SJSA1 (cell line): ENCODE measurements around the gene PRCC.

DNA sequence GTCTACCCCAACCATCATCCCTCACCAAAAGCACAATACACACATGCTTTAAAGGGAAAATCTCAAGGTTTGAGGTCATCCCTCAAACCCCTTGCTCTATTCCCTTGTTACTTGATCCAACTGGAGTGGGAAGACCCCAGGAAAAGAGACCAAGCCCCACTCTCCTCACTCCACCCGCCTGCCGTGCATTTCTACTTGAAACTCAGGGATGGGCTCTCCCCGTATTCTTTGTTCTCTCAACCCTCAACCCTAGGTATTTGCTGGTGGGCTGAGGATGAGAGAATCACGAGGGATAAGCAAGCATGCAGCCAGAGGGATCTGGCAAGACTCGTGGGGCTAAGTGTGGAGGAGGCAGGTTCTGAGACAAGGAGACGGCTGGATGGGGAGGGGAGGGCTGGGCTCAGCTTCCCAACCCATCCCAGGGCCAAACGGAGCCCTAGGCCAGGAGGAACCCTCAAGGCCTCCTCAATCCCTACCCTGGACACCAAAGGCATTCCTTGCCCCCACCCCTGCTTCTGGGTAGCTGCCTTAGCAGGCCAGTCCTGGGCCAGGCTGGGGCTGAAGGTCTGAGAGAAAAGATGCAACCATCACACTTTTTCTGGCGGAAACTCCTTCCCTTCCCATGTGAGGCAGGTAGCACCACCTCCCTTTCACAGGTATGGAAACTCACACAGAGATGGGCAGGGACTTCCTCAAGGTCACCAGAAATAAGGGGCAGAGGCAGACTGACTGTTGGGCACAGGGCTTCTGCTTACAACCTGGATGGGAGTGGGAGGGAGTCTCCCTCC is 6.3 kb downstream of the MEF2D start:
- RAMPAGE, long total RNA = no peak

GRCh38 chr1:156497524-156498671 is 2.7 kb downstream of the MEF2D start:
- RAMPAGE, long total RNA = no peak

DNA sequence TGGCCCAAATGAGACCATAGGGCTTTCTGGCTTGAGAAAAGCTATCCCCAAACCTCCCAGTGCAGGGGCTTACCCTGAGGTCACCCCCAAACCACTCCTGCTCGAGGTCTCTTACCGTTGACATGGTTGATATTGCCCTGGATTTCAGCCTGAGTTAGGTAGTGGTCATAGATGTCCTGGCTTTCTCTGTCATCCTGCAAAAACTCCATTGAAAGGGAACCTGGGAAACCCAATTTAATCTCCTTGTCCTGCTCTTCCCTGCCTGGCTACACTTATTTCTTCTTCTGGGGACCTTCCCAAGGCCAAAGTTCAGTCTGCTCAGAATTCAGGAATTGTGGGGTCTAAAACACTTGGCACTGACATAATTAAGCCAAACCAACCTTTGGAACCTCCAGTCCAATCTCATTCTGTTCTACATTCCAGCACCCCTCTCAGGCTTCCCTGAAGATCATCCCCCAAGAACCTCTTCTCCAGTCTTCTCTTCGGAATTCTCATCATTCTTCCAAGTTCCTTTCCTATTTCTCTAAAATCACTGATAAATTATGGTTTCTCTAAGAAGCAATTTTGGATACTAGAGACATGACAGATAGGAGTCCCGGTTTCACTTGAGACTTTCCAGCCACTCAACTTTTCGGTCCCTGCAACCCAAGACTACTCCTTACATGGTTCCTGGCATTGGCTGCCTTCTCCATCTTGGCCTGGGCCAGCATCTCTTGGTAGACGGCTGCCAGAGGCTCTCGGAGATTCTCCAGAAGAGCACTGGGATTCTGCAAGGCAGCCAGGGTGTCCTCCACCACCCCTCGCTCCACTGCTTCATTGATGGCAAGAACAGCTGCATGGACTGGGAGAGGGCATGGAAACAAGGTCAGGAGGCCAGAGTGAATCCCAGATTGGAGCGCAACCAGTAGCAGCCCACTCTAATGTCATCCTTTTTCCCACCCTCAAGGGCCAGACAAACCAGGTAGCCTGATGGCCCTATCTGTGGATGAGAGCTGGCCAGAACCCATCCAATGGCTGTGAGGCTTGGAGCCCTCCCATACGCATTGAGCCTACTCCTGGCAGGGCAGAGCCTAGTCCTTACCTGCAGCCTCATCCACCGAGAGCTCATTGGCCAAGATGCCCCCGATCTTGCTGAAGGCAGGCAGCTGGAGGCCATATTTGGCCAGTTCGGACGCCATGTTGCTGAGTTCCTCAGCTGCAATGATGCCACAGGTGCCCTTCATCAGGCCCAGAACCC is 9.5 kb downstream of the IQGAP3 start:
- RAMPAGE, long total RNA = no peak

DNA sequence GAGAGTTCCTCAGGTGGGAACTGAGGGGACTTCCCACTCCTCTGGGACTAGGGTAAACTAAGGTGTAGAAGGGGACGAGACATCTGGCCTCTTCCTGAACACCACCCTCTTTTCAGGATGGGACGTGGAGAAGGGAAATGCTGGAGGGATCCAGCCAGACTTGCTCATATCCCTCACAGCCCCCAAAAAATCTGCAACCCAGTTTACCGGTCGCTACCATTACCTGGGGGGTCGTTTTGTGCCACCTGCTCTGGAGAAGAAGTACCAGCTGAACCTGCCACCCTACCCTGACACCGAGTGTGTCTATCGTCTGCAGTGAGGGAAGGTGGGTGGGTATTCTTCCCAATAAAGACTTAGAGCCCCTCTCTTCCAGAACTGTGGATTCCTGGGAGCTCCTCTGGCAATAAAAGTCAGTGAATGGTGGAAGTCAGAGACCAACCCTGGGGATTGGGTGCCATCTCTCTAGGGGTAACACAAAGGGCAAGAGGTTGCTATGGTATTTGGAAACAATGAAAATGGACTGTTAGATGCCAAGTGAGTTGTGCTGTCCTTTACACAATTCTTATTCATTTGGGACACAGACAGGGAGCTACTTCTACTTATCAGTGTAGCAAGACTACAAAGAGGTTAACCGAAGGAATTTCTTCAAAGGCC is 2.3 kb downstream of the NAXE start:
- RAMPAGE, long total RNA = no peak

DNA sequence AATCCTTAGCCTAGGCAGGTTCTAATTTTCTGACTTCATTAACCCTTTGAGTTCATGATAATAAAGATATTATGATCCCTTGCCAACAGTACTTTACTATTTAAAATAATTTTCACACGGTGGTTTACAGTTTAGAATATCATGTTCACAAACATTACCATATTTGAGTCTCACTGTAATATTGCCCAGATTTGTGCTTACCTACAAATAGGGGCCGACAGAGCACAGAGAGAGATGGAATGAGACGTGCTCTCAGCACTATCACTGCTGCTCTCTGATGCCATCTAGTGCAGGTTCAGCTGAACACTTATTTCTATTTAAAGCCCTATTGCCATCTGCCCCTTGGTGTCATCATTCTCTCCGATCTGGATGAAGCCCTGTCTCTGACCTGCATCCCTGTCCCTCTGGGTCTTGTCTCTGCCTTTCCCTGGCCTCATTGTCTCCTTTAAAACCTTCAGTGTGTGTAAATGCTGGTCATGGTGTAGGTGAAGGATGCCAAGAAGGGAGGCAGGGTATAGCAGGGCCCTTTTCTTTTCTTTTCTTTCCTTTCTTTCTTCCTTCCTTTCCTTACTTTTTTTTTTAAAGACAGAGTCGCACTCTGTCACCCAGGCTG is 11.1 kb upstream of the HAPLN2 start:
- RAMPAGE, long total RNA = no peak

- RAMPAGE, long total RNA = no peak
Observed at GRCh38 chr1:156706315-156707410, 1.3 kb upstream of the CRABP2 start.

DNA sequence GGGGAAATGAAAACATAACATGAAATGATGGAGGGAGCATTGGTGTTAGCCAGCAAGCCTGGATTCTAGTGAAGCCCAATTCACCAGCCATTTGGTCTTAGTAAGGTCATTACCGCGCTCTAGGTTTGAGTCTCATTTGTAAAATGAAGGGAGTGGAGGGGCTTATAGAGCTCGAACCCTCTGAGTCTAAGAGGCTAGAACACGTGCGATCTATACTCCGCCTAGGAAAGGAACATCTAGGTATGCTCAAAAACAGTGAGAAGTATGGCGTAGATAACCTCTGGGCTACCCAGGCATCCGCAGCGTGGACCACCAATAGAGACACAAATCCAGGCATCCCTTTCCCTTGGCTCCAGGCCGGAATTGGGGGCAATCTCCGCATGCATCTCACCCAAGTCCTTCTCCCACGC is 378 bp upstream of the METTL25B start:
- RAMPAGE, long total RNA = no peak

GRCh38 chr1:156732101-156732569 is 3.6 kb upstream of the ISG20L2 start:
- RAMPAGE, long total RNA = no peak

DNA sequence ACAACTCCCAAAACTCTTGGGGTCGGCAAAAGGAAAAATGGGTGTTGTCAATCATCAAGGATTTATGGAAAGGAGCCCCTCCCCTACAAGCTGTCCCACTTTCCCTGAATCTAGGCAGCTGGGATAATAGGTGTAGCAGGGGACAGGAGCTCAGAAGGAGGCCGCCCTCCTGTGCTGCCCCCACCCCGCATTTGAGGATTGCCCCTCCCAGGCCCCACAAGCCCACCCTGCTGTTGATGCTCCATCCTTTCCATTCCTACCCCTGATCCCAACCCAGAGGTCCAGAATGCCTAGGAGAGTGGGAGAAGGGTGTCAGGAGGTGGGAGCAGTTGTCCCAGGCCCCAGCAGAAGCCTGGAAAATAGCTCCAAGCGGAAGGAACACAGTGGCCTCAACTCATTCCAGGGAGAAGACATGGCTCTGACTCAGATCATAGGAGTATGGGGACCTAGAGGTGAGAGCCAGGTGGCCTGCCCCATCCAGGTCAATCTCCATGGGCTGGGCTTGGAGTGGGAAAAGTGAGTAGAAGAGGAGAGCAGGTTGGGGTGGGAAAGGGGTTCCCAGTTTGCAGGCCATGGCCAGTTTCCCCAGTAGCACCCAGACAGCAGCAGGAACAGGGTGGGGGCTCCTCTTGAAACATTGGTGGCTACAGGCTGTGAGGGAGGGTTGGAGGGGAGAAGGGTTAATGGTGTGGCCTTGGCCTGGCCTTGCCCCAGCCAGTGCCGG is 2.1 kb upstream of the MRPL24 start:
- RAMPAGE, long total RNA = no peak

GRCh38 chr1:156752890-156753504 is 1.5 kb upstream of the HDGF start:
- RAMPAGE, long total RNA = no peak

DNA sequence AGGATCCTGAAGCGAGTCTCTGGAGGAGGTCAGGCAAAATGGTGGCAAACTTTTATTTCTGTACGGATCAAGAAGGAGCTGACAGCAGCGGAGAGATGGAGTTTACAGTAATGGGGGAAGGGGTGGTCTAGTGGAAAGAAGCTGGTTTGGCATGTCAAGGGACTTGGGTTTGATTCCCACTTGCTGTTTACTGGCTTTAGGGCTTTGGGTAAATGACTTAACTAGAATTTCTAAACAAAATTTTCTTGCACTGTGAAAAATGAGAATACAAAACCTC is 3.7 kb upstream of the HDGF start:
- RAMPAGE, long total RNA = no peak

GRCh38 chr1:156767023-156767719 is at the start of gene PRCC:
Gene PRCC (plus strand): TSS chr1:156767535.
- RAMPAGE, long total RNA = no peak

- RAMPAGE, long total RNA = no peak
Observed at GRCh38 chr1:156803624-156804263, 12.9 kb downstream of the SH2D2A start.

DNA sequence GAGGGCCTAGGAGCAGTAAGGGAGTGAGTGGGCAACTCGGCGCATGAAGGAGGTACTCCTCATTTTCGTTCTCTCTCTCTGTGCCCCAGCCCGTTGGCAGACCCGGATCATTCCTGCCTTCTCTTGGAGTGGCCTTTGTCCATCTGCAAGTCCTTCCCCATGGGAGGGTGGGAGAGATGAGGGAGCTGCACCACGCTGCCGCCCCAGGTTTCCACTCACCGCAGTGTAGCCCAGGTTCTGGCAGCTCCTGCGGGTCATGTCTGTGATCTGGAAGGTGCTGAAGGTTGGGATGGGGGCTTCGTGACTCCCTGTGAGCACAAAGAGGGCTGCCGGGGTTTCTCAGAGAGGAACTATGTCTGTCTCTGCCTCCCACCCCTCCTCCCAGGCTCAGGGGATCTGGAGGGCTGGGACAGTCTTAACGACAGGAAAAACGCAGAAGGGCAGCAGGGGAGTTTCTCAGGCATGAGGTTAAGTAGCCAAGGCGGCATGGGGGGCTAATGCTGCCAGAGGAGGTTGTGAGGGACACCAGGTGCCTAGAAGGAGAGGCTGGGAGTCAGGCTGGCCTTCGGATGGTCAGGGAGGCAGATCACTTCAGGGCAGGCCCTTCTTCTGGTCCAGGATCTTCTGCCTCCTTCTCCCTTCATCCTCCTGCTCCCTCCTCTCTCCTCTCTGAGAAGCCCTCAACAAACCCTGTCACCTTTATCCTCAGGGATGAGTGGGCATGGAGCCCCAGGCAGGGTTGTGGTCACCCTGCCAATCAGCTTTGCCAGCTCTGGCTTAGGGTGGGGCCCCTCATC is 663 bp downstream of the SH2D2A start:
- RAMPAGE, long total RNA = no peak

GRCh38 chr1:156859954-156860456 is 660 bp upstream of the NTRK1 start:
- RAMPAGE, long total RNA = no peak

GRCh38 chr1:156927355-156928154 is 7.1 kb downstream of the LRRC71 start:
- RAMPAGE, long total RNA = no peak

DNA sequence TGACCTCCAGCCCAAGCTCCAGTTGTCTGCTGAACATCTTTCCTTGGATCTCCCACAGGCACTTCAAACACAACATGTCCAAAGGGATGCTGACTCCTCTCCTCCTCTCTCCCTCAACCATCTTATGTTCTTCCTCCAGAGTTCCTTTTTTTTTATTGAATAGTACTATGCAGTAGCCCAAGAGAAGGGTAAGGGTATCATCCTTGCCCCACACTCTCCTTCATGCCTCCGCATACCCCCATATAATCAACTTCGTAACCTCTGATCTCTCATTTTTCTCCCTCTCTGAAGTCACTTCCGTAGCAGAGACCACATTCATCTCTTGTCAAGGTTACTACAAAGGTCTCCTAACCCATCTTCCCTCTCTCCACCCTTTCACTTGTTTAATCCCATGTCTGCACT is 12.4 kb downstream of the ARHGEF11 start:
- RAMPAGE, long total RNA = no peak

DNA sequence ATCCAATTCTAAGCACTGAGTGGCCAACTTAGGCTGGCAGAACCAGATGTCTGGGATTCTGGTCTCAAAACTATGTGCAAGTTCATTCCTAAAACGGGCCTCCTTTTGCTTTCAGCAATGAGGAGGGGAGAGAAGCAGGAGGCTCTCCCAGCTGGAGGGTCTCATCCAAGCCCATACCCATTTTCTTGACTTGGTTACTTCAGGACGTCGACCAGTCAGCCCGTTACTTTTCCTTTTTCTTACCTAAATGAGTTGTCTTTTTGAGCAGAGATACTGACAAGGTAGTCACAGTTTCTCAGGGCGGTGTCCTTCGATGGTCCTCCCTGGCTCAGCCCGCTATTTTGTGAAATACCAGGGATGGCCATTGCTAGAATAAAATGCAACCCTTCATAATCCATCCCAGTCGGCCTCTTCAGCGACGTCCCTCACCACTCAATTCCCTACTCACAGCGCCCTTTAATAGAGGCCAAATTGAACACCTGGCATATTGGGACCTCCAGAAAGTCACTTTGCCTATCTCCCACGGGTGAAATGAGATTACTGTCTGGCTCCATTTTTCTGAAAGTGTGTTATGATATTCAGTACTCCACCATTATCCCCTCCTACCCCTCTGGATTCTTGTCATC is 18.2 kb downstream of the ETV3 start:
- RAMPAGE, long total RNA = no peak

- RAMPAGE, long total RNA = no peak
Observed at GRCh38 chr1:157122687-157123868, 15.1 kb downstream of the ETV3 start.

DNA sequence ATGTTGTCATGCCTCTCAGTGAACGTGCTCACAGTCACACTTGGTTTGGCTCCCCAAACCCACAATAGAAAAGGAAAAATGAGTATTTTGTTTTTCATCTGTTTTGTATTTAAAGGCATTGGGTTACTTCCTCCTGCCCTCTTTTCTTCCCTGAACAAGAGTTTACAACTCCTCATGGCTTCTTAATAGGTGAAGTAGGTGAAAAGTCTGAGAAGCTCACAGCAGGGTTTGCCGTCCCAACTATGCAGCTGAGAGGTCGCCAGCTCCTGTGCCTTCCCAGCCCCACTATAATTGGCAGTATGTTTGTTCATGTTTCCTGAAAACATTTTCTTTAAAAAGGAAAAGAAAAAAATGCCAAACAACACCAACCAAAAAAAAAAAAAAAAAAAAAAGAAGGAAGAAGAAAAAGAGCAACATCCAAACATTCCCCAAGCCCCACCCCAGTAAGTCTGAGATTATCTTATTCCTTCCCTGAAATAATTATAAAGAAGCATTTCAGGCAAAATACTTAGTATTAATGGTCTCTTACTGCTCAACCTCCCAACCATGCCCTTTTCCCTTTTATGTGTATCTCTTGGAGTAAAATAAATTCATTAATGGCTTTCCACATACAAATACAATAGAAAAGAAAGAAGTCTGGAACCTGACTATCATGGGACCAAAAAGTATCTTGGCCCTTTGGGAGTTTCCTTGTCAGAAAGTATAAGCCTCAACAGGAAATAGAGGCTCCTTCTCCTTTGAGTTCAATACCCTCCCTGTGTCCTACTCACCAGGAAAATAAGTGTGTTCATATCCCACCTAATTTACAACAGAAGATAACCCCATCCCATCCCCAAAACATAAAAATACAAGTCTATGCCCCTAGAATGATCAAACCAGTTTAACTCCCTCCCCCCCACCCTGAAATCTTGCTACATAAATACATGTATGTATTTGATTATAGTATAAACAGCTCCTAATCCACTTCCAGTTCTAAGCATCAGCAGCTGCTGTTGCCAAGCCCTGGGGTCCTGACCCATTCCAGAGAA is 14.0 kb downstream of the ETV3 start:
- RAMPAGE, long total RNA = no peak